RPMI7951 (cell line): ENCODE measurements around a stretch of chr15.

GRCh38 chr15:98731627-98732227 is 83.4 kb downstream of the IGF1R start:
- RAMPAGE, long total RNA = no peak

DNA sequence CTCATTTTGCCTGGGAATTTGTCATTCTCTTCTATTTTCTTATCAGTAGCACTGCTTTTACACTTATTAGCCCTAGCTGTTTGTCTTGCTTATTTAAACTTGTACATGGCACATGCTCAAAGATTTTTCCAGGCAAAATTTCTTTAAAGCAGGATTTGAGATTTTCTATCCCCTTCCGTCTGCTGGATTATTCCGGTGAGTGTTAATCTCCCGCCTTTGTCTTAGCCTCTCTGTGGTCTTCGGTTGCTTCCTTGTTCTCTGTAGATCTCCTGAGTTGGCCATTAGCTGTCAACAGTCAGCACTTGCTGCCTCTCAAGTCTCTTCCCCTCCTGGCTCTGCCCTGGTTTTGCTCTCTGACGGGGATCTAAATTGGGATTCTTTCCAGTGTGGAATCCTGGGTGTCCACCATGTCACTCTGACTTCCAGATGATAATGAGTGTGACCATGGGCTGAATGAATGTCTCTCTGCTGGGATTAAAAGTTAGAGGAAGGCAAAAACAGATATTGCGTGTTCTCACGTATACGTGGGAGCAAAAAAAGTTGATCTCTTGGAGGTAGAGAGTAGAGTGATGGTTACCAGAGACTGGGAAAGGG is 121.5 kb downstream of the IGF1R start:
- RAMPAGE, long total RNA = no peak

- RAMPAGE, long total RNA = no peak
These were observed 130.6 kb downstream of the IGF1R start for GRCh38 chr15:98778919-98779345.

GRCh38 chr15:98853561-98854012 is 154.0 kb downstream of the PGPEP1L start:
- RAMPAGE, long total RNA = no peak

- RAMPAGE, long total RNA = no peak
These were observed 106.0 kb downstream of the PGPEP1L start for GRCh38 chr15:98901392-98902111.

- RAMPAGE, long total RNA = no peak
These were observed 84.4 kb downstream of the PGPEP1L start for GRCh38 chr15:98923104-98923778.

- RAMPAGE, long total RNA = no peak
These were observed 61.0 kb downstream of the PGPEP1L start for GRCh38 chr15:98946309-98947206.

DNA sequence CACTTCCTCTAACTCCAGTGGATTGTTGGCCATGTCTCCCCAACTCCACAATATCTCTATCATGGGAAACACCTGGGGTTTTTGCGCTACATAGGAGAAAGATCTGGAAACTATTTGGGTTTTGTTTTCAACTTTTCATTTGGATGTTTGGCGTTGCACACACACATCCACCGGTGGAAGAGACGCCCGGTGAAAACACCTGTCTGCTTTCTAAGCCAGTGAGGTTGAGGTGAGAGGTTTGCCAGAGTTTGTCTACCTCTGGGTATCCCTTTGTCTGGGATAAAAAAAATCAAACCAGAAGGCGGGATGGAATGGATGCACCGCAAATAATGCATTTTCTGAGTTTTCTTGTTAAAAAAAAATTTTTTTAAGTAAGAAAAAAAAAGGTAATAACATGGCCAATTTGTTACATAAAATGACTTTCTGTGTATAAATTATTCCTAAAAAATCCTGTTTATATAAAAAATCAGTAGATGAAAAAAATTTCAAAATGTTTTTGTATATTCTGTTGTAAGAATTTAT is 43.7 kb downstream of the PGPEP1L start:
- RAMPAGE, long total RNA = no peak

DNA sequence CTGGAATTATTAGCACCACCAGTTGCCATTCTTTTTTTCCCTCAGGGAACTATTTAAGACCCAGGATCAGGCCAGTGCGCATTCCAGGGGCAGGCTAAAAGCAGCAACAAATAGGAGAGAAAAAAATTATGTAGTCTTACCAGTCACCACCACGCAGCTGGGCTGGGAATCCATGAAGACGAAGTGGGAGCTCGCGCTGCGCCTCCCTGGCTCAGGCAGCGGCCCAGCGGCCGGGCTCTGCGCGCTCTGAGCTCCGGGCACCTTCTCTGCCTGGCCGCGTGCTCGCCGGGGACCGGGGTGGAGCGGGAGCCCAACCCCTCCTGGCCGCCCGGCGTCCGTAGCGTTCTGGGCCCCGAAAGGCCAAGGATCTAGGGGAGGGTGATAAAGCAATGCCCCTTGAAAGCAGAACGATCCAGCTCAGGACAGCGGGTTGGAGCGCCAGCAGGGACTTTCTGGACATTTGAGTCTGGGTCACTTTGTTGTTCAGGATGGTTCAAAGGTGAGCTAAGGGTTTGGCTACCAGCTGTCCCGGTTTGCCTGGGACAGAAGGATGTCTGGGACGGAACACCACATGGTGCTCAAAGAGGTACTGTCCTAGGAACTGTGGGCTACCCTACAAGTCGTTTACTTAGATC is 2.2 kb downstream of the PGPEP1L start:
- RAMPAGE, long total RNA = no peak

DNA sequence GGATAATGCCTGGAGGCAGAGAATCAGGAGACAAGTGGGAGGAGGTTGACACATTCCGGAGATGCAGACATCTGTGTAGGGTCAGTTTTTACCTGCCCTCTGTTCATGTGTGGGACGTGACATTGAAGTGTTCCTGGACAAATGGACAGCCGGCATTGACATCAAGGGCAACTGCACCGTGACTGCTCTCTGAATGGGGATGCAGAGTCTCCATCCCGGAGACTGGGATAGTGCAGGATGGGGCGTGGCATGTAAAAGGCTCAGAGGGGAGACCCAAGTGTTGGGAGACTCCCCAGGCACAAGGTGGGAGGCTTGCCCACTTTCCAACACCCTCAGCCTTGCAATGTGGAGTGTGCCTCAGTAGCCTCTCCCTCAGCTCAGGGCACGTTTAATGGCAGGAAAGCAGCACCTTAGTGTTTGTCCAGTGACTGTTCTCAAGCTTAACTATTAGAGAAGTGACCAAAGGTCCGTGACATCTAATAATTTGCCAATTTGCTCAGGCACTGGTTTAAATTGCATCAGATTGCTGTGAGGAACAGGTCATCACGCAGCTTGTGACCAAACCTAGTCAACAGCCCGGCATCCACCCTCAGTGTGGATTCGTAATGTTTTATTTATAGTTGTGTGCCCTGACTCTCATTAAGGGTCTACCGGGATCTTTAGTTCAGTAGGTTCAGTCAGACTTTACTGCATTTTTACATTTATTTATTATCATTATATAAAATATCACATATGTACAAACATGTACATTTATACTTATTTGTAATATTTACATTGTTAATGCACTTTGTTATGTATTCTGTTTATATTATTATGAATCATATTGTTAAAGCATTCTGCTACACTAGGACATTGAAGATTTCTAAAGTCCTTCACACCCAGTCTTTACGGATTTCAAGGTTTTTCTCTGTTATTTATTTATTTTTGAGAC is 46.3 kb upstream of the PGPEP1L start:
- RAMPAGE, long total RNA = no peak

- RAMPAGE, long total RNA = no peak
These were observed 28.3 kb upstream of the SYNM start for GRCh38 chr15:99076453-99077139.

GRCh38 chr15:99097954-99098387 is 6.9 kb upstream of the SYNM start:
- RAMPAGE, long total RNA = no peak

DNA sequence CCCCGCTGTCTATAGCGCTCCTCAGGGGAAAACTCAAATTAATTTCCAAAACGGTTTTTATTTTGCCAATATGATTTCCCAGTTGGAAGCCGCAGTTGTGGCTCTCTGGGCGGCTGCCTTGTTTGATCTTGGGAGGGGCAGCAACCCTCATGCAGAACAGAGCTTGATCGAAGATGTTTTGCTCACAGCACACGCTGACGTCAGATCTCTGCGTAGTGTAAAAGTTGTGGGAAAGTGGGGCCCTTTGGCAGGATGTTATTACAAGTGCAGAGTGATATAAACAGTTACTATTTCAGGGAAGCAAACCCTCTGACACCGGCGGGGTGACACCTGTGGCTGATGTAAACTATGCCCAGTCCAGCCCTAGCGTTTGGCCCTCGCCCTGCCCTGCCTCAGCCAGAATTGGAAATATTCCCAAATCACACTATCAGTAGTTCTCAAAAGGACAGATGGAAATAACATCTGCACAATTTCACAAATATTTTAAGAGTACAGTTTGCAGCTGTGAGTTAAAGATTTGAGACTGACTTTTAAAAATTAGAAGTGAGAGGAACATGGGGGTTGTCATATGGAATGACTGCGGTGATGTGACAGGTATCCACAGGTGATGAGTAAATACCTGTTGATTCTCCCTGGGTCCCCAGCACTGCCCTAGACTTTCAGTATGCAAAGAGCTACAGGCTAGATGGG is 1.7 kb downstream of the SYNM start:
- RAMPAGE, long total RNA = no peak

GRCh38 chr15:99324280-99324803 is 73.1 kb downstream of the LRRC28 start:
- RAMPAGE, long total RNA = no peak

- RAMPAGE, long total RNA = no peak
These were observed 127.6 kb upstream of the MEF2A start for GRCh38 chr15:99438236-99438492.

GRCh38 chr15:99485414-99486044 is 80.3 kb upstream of the MEF2A start:
- RAMPAGE, long total RNA = no peak

DNA sequence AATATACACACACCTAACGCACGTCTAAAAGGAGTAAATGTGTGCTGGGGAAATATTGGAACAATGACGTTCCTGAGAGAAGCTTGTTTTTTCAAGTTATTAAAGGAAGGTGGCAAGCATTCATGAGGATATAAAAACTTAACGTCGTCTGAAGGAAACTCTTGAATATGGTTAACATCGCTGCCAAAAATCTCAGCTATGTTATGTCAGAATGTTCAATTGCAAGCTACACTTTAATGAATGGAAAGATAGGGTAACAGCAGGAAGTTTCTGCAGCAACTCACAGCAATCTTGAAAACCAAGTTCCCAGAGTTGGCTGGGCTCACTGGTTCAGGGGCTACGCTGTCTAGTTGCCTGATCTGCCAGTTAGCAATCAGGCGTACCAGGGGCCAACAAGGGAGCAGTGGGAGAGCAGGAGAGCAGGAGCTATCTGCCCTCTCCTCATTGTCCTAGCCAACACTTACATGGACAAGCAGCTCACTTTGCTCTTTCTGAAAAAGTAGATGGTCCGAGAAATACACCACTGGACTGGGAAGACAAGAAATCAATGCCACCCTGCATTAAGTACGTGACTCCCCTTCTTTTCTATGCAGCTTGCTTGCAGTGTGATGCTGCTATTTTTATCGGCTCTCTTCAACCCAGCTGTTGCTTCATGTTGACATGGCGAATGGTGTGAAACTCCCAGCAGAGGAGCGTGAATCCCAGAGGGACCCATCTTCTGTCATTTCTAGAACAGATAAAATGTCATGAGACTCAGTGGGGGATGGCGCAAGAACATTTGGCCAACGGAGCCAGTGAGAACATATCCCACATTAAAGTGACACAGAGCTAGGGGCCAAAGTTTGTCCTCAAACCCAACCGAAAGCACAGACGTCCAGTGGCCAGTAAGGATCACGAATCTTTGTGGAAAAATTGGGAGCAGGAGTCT is 54.0 kb upstream of the MEF2A start:
- RAMPAGE, long total RNA = no peak

GRCh38 chr15:99536561-99537224 is 29.1 kb upstream of the MEF2A start:
- RAMPAGE, long total RNA = no peak

DNA sequence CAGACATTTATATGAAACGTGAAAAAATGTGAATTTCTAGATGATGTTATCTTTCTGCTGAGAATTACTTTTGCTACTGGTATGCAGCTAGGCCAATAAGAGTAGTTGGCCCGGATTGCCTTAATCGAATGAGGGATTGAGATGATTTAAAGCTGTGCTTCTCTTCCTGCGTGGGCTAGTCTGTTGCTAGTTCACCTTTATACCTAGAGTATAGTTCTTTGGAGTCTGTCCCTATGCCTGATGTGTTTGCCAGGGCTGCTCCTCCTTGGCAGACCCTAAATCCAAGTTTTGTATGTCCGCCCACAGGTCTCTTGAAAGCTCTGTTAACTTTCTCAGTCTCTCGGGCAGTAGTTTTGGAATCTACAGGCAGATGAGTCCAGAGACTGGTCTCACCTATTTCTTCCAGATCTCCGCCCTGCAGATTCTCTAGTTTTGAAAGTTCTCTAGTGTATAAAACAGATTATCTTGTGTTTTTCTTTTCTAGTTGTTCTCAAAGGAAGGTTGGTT is 64.9 kb downstream of the MEF2A start:
- RAMPAGE, long total RNA = no peak

GRCh38 chr15:99703171-99703468 is 30.1 kb downstream of the LYSMD4 start:
- RAMPAGE, long total RNA = no peak